ReNcell CX (cell line): ENCODE results near the gene GOLGA8H.

DNA sequence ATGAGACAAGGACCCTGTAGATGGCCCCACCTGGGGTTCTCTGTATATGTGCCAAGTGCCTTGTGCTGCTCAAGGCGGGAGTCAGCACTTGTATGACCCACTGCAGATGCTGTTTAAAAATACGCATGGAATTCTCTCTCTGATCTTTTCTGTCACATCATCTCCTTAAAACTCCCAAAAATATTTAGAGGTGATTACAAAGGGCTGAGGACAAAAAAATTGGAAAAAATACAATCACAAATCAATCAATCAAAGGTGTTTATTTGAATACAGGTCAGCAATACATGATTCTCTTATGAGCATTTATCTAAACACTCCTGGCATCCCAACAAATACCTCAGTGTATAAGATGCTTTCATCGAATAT lies 453.3 kb downstream of the OCA2 start:
- PRO-cap: no peak

GRCh38 chr15:27665712-27666168 lies 433.4 kb downstream of the OCA2 start:
- PRO-cap: no peak

GRCh38 chr15:28107130-28107638 lies 8.1 kb upstream of the OCA2 start:
- PRO-cap: no peak

- PRO-cap: no peak
Measured at GRCh38 chr15:28160422-28161169, 61.5 kb upstream of the OCA2 start.

DNA sequence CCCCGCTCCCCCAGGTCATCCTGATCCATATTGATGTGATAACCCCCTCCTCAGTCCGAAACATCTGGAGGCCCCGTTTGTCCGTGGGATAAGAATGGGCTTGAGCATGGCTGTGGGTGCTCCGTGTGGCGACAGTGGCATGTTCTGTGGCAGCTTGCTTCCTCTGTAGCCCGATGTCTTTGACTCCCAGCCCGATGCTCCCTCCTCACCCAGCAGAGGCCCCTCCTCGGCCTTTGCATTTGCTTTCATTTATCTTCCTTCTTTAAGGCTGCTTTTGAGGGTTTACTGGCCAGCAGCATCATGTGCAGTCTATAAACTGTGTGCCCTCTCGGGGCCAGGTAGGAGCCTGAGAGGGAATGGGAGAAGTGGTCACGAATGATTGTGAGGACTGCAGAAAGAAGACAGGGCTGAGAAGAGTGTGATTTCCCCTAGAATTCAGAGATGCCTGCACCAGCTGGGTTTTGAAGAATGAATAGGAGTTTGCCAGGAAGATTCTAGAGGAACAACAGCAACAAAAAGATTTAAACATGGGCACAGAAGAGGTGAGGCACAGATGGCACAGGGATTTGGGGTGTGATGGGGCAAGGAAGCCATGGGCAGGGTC lies 34.1 kb downstream of the APBA2 start:
- PRO-cap: no peak

- PRO-cap: no peak
Measured at GRCh38 chr15:29570157-29570853, 474 bp downstream of the ENTREP2 start.

GRCh38 chr15:29656725-29657319 lies 86.0 kb upstream of the ENTREP2 start:
- PRO-cap: no peak

- PRO-cap: no peak
Measured at GRCh38 chr15:29698035-29698609, 124.1 kb downstream of the TJP1 start.

DNA sequence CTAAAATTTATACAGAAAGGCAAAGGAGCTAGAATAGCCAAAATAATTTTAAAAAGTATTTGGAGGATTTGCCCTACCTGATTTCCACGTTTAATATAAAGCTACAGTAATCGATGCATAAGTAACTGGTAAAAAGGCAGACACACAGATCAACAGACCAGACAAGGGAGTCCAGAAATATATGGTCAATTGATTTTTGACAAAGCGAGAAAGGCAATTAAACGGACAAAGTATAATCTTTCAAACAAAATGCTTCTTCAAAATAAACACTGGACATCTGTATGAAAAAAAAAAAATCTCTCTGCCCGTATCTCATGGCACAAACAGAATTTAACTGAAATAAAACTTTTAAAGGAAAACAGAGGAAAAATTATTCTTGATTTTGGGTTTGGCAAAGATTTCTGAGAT lies 25.6 kb downstream of the TJP1 start:
- PRO-cap: no peak

DNA sequence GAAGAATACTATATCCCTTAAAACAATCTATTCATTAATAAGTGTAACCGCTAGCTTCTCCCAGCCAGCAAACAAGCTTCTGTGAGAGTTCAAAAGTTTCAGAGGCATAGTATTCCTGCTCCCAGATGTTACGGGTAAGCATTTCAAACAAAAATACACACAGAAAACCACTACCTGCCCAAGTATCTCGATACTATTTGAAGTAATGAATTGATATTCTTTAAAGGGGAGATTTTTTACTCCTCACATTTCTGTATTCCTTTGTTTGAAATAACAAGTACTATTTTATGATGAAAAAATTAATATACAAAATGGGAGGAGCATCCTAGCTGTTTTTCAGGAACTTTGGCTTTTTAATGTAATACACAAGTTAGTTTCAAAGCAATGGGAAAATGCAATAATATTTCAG lies 1.4 kb downstream of the TJP1 start:
- PRO-cap: no peak

- PRO-cap: no peak
Measured at GRCh38 chr15:30045637-30046277, 37.0 kb upstream of the GOLGA8J start.

GRCh38 chr15:30103427-30104337 lies 20.9 kb downstream of the GOLGA8J start:
- PRO-cap: no peak

- PRO-cap: no peak
Measured at GRCh38 chr15:30603896-30604281, at the start of gene GOLGA8H. TSS of gene GOLGA8H (plus strand) at chr15:30604028.

GRCh38 chr15:30984904-30985651 lies 6.3 kb downstream of the MTMR10 start:
- PRO-cap: no peak

- PRO-cap: no peak
Measured at GRCh38 chr15:30992372-30992518, 817 bp upstream of the MTMR10 start.

DNA sequence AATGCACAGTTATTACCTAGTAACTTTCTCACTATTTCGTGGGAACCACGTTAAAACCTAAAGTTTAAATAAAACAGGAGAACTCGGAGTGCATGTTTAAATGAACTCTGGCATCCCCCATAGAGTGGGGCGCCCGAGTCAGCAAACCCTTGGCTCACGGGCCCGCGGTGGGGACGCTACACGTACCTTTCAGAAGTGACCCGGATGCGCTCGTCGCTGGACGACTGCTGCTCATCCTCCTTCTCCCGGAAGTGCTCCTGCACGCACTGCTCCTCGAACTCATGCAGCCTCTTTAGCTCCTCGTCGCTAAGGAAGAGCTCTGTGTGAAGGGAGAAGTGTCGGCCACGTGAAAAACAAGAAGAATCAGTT lies 34.5 kb upstream of the MTMR10 start:
- PRO-cap: no peak

- PRO-cap: no peak
Measured at GRCh38 chr15:31332158-31332855, 5.7 kb downstream of the KLF13 start.

GRCh38 chr15:31344107-31344686 lies 17.6 kb downstream of the KLF13 start:
- PRO-cap: no peak

- PRO-cap: no peak
Measured at GRCh38 chr15:31349029-31349700, 22.5 kb downstream of the KLF13 start.

GRCh38 chr15:31458900-31459533 lies 132.4 kb downstream of the KLF13 start:
- PRO-cap: no peak